ENCODE measurements around the gene ZNF592.

GRCh38 chr15:83061509-83062100 lies 5.4 kb downstream of the BTBD1 start:
- PRO-cap = no peak

DNA sequence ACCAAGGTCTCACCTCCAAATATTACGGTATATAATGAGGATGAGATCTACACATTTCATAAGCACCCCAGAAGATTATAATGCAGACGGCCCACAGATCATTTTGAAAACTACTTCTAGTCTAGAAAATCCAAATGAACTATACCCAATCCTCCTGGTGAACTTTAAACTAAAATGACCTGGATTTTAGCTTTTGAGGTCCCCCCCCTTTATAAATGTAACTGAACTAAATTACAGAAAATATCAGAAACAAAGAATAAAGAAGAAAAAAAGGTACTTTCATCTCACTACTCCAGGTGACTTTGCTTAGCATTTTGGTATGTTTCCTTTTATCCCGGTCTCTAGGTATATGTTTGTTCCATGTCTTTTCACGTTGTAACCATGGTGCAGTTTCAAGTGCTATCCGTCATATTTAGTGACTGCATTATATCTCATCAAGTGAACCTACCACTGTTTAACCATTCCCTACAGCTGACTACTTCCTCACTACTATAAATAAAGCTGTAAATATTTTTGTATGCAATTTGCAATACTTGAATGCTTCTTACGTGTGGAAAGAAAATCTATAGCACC lies 2.3 kb downstream of the BTBD1 start:
- PRO-cap = no peak

- PRO-cap = unidirectional peak, minus-strand start at chr15:83108306; unidirectional peak, minus-strand start at chr15:83108327
Measured at GRCh38 chr15:83108186-83109096, 996 bp downstream of the TM6SF1 start.

DNA sequence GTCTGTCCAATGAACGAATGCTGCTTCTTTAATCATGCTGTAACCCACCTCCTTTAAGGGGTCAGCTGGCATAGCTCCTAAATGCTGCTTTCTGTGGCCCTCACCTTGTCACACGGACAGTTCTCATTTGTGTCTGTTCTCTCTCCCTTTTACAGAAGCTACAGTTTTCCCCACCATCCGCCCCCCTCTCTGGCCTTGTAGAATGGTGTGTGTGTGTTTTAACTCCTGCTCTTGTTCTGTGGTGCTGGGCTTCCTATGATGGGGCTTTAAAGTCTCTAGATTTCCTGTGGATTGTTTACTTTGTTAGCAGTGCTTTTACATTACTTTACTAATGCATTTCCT lies 1.2 kb upstream of the HDGFL3 start:
- PRO-cap = no peak

GRCh38 chr15:83323264-83323896 lies 38.9 kb upstream of the BNC1 start:
- PRO-cap = no peak

- PRO-cap = no peak
Measured at GRCh38 chr15:84569443-84569790, 31.4 kb upstream of the ZSCAN2 start.

DNA sequence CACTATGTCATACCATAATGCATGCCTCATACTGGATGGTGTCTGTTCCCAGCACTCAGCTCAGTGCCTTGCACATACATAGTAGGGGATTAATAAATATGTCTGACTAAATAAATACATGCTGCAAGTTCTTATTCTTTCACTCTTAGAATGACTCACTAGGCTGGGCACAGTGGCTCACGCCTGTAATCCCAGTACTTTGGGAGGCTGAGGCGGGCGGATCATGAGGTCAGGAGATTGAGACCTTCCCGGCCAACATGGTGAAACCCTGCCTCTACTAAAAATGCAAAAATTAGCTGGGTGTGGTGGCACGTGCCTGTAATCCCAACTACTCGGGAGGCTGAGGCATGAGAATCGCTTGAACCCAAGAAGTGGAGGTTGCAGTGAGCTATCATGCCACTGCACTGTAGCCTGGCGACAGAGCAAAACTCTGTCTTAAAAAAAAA lies 12.7 kb upstream of the ZNF592 start:
- PRO-cap = no peak

DNA sequence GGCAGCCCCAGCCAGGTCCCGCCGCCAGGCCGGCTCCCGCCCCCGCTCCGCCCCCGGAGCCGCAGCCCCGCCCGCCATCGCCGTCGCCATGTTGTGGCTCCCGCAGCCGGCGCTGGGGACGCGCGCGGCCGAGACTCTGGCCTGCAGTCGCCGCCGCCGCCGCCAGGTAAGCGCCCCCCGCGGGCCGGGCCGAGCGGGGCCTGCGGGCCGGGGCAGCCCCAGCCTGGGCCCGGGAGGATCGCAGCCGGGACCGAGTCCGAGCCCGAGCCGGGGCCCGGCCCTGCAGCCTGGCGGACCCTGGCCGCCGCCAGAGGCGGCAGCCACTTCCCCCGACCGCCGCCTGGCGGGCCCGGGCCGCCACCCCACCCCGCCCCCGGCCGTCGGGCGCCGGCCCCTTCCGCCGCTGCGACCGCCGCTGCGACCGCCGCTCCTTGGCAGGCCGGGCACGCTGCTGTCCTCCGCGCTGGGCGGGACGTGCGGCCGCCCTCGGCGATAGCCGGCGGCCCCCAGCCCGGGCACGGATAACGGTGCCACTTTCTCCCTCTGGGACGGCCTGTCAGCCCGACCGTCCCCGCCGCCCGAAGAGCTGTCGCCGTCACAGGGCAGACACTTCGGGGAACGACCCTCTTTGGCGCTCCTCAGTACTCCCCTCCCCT lies at the start of gene ZNF592:
Gene ZNF592 (plus strand): TSS at position 94 of the 656 bp plus-strand sequence.
- PRO-cap = bidirectional peak, plus-strand start at position 94 of the sequence, minus-strand start outside the sequence; bidirectional peak, plus-strand start at position 454 of the sequence, minus-strand start at position 326 of the sequence

GRCh38 chr15:84810041-84810855 lies 6.9 kb upstream of the ALPK3 start:
- PRO-cap = no peak

DNA sequence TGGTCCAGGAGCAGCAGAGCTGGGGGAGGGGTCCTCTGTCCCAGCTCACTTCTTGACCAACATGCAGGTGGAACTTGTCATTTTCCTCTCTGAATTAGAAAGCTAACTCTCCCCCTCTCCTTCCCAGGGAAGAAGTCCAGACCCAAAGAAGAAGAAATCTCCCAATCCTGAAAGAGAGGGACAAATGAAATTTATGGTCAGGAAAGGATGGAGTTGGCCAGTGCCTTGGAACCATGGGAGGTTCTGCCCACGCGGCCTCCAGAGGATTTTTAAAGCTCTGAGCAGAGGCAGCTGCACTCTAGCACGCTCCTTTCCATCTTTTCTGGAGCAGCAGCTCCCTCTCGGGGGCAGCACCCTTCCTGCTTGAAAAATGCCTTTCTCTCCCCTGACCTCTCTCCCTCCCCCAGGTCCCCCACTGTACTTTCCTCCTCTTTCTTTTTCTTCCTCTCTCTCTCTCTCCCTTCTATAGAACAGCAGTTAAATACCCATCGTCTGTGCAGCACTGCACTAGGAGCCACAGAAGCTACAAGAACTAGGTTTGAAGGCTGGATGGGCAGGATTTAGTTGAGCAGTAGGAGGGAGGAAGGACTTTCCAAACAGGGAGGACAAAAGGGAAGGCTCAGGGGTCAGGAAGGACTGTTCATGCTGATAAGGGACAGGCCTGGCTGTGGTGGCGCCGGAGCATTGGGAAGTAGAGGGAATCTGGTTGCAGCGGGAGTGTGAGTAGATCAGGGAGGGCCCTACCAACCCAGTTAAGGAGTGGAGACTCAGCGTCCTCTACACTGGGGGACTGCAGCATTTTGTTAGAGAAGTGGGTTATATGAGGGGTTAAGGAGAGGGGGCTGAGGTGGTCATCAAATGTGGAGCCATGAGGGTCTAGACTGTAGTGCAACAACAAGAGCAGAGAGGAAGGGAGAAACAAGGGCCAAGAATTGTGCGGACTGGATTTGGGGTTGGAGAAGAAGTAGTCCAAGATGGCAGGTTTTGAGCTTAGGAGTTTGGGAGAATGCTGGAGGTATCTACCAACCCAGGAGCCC lies 4.5 kb downstream of the ALPK3 start:
- PRO-cap = unidirectional peak, minus-strand start at position 422 of the sequence

DNA sequence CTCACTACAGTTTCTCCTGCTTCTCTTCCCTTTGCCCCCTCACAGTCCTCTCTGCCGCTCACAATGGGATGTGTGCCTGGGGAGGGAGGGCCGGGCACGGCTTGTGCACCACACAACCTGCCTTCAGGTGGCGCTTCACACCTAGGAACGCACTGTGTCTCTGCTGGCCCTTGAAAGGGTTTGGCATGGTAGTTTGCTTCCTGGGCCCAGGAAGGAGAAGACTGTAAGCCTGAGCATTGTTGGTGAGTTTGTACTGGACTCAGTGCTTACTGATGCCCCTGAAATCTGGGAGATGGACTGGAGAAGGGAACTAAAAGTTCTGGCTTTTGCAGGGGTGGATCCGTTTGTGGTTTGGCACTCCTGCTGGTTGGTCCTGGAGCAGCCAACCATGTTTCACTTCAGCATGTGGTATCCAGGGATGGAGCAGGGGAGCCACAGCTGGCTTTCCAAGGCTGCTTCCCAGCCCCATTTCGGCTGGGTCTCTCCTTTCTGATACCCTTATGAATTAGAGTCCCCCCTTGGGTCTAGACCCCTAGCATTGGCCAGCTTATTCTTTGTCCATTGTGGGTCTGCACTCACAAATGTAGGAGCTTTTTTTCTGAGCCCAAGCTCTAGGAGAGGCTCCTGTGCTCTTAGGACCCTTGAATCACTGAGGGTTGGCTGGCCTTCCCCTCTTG lies 9.4 kb downstream of the ALPK3 start:
- PRO-cap = no peak

DNA sequence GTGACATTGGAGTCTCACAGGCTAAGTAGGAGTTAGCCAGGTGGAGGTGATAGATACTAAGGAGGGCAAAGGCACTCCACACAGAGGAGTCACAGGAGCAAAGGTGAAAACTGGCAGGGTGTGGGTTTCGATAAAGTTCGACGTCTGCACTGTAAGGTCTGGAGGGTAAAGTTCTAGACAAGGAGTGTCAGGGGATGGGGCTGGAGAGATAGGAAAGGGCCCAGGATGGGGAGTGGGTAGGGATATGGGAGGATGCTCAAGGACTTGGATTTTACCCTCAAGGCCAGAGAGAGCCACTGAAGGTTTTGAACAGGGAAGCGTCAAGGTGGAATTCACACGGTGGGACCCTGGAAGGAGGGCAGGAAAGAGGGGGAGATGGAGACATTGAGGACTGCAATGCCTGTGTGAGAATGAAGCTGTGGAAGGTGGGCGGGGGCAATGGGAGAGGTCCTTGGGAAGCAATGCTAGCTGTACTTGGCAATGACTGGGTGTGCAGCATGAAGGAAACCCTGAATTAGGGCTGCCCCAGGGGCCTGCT lies 6.4 kb downstream of the SLC28A1 start:
- PRO-cap = no peak

- PRO-cap = no peak
Measured at GRCh38 chr15:84955243-84955844, 26.3 kb upstream of the PDE8A start.

DNA sequence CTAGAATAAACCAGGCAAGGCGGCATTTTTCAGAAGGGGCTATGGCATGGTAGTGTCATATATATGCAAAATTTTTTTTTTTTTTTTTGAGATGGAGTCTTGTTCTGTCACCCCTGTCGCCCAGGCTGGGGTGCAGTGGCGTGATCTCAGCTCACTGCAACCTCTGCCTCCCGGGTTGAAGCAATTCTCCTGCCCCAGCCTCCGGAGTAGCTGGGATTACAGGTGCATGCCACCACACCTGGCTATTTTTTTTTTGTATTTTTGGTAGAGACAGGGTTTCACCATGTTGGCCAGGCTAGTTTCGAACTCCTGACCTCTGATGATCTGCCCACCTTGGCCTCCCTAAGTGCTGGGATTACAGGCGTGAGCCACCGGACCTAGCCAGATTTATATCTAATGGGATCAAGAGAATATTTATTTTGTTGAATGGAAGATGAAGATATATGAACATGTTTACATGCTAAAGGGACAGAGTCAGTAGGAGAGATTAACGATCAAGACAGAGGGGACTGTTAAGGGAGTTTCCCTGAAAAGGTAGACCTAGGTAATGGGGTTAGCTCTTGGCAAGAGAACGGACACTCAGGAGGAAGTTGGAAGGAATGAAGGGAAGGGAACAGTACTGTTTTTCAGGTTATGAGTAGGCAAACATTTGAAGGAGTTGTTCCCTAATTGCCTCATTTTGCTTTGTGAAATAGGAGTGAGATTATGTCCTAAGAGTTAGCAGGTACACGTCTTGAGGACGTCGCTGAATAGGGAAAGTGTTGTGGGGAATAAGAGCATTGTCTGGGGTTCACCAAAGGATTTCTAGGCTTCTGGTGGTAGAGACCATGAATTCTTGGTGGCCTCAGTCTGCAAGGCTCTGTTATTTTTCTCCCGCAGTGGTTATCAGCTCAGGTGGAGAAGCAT lies 41.1 kb downstream of the PDE8A start:
- PRO-cap = no peak

DNA sequence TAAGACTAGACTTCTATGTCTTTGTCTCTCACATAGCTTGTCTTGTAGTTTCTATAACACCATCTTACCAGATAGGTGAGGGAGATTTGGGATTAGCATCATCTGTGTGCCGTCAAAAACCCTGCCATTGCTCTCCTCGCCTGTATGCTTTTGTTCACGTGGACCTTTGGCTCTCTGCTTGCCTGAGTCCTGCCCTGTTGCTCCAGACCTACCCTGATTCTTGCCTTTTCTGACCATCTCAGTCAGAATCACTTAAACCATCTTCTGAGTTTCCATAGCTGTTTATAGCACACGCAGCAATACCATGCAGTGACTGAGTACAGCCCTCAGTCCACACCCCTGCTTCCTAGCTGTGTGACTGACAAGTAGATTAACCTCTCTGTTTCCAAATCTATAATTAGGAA lies 49.6 kb downstream of the PDE8A start:
- PRO-cap = no peak

GRCh38 chr15:85105043-85105571 lies 123.5 kb downstream of the PDE8A start:
- PRO-cap = no peak

GRCh38 chr15:85120421-85121139 lies 138.9 kb downstream of the PDE8A start:
- PRO-cap = no peak

- PRO-cap = no peak
Measured at GRCh38 chr15:85168626-85169155, 187.0 kb downstream of the PDE8A start.

DNA sequence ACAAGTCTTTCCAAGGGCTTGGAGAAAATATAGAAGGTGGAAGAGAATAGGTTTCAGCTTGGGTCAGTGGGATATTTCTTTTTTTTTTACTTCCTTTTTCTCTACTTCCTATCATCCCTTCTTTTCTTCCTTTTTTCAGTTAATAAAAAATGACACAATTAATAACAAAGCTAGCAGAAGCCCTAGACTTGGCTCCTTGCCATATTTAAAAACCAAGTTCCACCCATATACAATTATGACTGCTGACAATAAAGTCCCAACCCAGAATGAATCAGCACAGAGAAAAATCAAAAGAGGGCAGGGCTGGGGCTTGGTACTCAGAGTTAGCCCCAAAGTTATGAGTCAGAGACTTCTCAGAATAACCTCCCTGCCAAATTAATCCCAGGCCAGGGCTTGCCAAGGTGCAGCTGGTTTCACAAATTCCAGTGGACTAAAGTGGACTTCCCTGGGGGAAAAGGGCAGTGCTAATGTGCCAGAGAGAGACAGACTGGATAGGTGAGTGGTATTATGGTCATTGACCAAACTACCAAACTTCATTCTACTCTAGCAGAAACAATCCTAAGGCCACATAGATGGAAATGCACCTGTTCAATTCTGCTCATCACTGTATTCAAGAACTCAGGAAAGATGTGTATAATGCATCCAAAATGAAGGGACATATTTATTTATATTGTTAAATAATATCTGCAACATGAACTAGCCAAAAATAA lies 22.4 kb upstream of the AKAP13 start:
- PRO-cap = no peak

DNA sequence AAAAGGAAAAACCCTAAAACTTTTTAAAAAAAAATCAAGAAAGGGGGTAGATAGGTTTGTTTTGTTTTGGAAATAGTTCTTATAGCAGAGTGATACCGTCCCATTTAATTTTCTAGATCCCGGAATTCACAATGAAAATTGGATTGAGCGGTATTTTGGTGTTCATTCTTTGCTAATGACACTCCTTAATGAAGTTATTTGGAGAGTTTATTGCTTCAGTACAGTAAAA lies 1.1 kb downstream of the AKAP13 start:
- PRO-cap = no peak

Measured in right cardiac atrium (tissue), 1 donor.